OCI-LY7 (cell line): ENCODE measurements around the gene RBBP9.

- PRO-cap: no peak
- RAMPAGE, long total RNA: no peak
These were observed 24.2 kb upstream of the PCSK2 start for GRCh38 chr20:17202525-17203218.

DNA sequence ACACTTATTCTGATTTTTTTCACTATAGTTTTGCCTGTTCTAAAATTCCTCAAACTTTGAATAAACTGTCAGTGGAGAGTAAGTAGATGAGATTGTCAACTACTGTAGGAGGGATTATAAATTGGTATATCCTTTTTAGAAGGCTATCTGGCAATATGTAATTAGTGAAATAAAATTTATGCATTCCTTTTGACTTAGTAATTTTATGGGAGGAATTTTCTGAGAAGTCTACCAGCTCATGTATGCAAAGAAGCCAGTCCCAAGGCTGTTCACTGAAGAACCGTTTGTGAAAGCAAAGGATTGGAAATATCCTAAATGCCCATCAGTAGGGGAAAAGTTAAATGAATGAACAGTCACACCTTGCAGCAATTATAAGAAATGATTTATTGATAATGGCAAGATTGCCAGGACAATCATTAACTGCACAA lies 4.7 kb upstream of the DSTN start:
- PRO-cap: no peak
- RAMPAGE, long total RNA: no peak

DNA sequence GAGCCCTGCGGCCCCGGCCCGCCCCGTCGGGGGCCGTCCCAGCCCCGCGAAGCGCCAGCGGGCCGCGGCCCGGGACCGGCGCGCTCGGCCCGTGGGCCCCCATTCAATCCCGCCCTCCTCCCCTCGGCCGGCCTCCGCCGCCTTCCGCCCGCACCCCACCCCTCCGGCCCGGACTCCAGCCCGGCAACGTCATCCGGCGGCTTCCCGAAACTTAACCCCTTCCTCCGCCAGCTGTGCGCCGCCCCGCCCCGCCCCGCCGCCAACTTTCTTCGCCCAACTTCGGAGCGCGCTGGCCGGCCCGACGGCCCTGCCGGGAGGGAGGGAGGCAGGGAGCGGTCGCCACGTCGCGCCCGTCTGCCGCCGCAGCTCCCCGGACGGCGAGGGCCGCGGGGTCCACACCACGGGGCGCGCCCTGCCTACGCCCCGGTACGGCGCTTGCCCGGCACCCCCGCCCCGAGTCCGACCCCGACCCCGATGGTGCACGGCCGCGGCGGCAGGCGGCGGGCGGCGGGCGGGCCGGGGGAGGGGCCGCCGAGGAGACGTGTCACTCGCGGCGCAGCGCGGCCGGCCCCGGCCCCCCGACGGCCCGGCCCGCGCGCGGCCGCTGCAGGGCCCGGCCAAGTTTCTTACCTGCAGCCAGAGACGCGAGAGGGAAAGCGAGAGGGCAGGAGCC lies 508 bp downstream of the RRBP1 start:
- PRO-cap: bidirectional peak, plus-strand start at position 635 of the sequence, minus-strand start at position 476 of the sequence
- RAMPAGE, long total RNA: no peak

- PRO-cap: no peak
- RAMPAGE, long total RNA: no peak
These were observed 107.1 kb downstream of the BANF2 start for GRCh38 chr20:17806541-17807520.

- PRO-cap: no peak
- RAMPAGE, long total RNA: no peak
These were observed 125.0 kb downstream of the BANF2 start for GRCh38 chr20:17824718-17825222.

- PRO-cap: no peak
- RAMPAGE, long total RNA: no peak
These were observed 125.5 kb downstream of the BANF2 start for GRCh38 chr20:17825223-17825760.

DNA sequence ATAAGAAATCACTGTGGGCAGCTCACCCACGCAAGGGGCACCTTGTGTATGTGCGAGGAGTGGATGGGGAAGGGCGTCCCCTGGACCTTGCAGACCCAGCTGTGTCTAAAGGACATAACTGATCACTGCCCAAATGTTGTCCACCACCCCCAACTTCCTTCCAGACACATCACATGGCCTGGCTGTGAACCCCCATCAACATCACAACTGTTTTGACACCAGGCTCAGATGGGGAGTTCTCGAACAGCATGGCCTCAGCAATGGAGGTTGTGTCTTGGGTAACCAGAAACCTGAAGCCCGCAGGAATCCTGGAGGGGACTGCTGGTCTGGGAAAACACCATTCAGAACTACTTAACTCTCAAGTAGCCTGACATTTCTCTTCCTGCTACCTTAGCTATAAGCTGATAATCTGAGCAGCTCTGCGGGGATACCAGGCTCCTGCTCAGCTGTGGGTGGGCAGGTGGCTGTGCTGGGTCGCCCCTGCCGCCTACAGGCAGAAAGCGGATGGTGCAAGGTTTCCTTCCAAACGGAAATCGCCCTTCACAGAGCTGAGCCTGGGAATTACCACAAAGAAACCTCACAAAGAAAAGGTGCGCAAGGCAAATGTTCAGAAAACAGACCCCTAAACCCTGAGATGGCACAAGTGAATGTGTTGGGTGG lies 29.7 kb downstream of the SNX5 start:
- PRO-cap: no peak
- RAMPAGE, long total RNA: no peak

GRCh38 chr20:17969713-17970421 lies 1.0 kb downstream of the MGME1 start:
- PRO-cap: bidirectional peak, plus-strand start at chr20:17970019, minus-strand start at chr20:17969962
- RAMPAGE, long total RNA: no peak

GRCh38 chr20:18056122-18057219 lies 1.2 kb downstream of the OVOL2 start:
- PRO-cap: no peak
- RAMPAGE, long total RNA: no peak

GRCh38 chr20:18328891-18329158 lies 40.5 kb downstream of the ZNF133 start:
- PRO-cap: no peak
- RAMPAGE, long total RNA: no peak

DNA sequence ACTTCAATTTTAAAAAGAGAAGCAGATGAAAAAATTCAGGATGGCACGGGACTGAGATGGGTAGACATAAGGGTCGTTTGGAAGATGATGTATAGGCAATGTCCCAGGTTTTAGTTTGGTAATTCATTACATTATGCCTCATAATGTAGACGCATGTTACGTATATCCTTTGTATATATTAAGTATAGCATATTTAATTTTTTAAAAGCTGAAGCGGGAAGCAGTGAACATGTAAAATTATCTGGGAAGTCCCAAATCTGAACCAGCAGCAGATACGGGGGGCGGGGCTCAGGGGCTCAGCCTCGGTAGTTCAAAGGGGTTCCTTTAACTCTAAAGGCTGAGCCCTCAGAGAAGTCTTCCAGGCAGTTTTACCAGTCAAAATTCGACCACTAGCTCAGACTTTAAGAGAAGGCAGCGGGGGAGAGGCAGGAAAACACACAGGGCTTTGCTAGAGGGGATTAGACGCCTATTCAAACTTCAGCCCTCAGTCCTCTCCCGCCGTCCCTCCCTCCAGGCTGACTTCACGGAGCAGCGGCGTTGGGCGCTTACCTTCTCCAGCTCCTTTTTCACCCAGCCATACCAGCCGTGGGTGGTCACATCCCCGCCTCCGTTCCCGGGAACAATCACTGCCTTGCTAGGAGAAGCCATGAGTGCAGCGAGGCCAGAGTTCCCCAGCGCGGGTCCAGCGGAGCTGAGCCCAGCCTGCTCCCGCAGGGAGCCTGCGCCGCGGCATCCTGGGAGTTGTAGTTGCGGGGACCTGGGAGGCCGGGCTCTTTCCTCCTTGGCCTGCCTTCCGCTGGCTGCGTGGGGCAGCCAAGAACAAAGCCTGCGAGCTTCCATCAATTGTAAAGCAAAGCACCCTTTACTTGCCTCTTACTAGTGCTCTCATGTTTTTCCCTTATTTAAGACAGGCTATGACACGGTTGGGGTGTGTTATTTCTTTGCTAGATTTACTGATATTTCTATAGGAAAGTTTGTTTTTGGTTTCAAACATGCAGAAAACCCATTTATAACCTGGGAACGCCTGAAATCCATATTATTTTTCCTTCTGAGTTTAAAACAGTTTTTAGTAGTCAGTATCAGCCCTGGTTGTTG lies at the start of gene RBBP9:
Gene RBBP9 (minus strand): TSS at position 706 of the 1,095 bp plus-strand sequence.
- PRO-cap: unidirectional peak, plus-strand start at position 397 of the sequence; bidirectional peak, plus-strand start at position 487 of the sequence, minus-strand start at position 494 of the sequence; bidirectional peak, plus-strand start at position 789 of the sequence, minus-strand start at position 736 of the sequence
- RAMPAGE, long total RNA: start-site peak on the minus strand centred at position 706 of the sequence, 61 bp wide, 98 and 31 reads in 2 replicates

- PRO-cap: no peak
- RAMPAGE, long total RNA: no peak
These were observed 118.6 kb downstream of the SLC24A3 start for GRCh38 chr20:19330859-19331545.

DNA sequence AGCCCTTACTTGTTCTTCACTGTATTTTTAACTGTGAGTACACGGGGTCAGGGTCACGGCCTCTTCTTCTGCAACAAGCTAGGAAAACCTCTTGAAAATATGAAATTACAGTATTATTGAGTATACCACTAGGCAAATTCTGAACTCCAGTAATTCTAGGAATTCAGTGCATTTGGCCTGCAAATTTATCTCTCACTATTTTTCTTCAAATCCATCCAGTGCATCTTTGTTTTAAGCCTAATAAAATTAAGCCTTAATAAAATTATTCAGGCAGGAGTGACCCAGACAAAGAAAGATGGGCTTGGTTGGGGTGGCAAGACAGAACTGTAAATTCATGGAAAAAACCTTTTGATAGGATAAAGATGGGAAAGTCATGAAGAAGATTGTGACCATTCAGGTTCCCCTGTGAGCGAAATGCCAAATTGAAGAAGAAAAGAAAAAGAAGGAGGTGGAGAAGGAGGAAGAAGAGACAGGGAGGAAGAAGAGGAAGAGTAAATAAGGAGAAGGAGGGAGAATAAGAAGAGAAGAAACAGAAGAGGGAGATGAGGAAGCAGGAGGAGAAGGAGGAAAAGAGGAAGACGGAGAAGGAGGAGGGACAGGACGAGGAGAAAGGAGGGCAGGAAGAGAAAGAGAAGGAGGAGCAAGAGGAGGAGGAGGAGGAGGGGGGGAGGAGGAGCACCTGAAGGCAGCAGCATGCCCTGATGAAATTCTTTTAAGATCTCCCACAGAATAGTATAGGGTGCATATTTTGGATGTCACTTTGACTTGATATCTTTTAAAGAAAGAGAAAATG lies 199.7 kb downstream of the SLC24A3 start:
- PRO-cap: no peak
- RAMPAGE, long total RNA: no peak

DNA sequence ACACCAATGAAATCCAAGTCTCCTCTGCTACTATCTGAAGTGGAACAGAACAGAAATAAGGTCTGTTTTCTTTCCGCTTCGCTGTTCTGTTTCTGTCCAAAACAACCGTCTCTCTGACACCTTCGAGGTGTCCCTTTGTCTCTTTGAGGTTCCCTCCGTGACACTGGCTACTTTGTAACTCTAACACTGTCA lies 1.0 kb upstream of the RIN2 start:
- PRO-cap: no peak
- RAMPAGE, long total RNA: no peak

- PRO-cap: no peak
- RAMPAGE, long total RNA: no peak
These were observed 856 bp downstream of the RIN2 start for GRCh38 chr20:19758807-19759421.

DNA sequence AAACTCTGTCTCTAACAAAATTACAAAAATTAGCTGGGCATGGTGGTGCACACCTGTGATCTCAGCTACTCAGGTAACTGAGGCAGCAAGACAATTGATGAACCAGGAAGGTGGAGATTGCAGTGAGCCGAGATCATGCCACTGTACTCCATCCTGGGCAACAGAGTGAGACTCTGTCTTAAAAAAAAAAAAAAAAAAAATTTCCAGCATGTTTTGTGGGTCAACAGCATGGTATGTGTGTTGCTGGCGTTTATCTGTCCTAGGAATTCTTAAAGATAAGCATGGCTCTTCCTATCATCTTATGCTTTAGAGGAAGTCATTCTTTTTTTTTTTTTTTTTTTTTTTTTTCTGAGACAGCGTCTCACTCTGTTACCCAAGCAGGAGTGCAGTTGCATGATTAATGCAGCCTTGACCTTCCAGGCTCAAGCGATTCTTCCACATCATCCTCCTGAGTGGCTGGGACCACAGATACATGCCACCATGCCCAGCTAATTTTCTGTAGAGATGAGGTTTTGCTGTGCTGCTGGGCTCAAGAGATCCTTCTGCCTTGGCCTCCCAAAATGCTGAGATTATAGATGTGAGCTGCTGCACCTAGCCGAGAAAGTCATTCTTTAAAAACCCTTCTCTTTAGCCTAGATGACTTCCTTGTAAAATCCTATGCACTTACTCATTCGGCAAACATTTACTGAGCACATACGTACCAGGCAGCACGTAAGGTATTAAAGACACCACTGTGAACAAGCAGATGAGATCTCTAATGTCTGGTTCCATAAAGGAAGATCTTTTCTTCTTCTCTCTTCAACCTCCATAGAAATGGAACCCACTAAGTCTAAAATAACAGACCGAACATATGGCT lies 122.2 kb downstream of the RIN2 start:
- PRO-cap: no peak
- RAMPAGE, long total RNA: no peak

- PRO-cap: no peak
- RAMPAGE, long total RNA: no peak
These were observed 76.2 kb upstream of the NAA20 start for GRCh38 chr20:19940607-19941730.

GRCh38 chr20:19974614-19975425 lies 42.3 kb upstream of the NAA20 start:
- PRO-cap: no peak
- RAMPAGE, long total RNA: no peak

- PRO-cap: no peak
- RAMPAGE, long total RNA: no peak
These were observed 85.9 kb downstream of the CFAP61 start for GRCh38 chr20:20138165-20138772.

DNA sequence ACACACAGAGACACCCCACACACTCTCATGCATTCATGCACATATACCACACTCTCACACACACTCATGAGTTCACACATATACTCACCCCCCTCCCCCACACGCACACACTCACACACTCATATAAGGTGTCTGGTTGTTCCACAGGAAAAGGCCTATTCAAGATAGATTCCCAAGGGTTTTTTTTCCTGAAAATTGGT lies 145.1 kb downstream of the CFAP61 start:
- PRO-cap: no peak
- RAMPAGE, long total RNA: no peak